ENCODE measurements around a stretch of chr4.

DNA sequence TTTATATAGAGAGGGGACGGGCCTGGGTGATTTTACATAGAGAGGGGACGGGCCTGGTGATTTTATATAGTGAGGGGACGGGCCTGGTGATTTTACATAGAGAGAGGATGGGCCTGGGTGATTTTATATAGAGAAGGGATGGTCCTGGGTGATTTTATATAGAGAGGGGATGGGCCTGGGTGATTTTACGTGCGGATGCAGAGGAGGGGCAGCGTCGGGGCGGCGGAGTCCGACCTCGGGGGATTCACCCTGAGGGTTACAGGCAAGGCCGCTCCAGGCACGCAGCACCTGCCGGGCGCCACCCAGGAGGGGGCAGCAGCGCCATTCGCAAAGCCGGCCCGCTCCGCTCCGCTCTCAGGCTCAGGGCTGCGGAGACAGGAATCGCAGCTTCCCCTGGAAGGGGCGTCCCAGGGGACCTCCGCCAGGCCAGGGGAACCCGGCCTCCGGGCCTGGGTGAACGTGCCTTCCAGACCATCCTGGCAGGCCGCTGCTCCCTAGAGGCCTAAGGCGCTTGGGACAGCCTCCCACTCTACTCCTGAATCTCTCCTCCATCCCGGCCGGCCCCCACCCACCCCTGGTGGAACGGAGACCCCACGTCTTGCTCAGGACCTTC lies 114.7 kb downstream of the SMIM20 start:
- PRO-cap, 2 experiments = no peak in any of the 2 experiments

GRCh38 chr4:26048528-26048980 lies 134.5 kb downstream of the SMIM20 start:
- PRO-cap, 2 experiments = no peak in any of the 2 experiments

DNA sequence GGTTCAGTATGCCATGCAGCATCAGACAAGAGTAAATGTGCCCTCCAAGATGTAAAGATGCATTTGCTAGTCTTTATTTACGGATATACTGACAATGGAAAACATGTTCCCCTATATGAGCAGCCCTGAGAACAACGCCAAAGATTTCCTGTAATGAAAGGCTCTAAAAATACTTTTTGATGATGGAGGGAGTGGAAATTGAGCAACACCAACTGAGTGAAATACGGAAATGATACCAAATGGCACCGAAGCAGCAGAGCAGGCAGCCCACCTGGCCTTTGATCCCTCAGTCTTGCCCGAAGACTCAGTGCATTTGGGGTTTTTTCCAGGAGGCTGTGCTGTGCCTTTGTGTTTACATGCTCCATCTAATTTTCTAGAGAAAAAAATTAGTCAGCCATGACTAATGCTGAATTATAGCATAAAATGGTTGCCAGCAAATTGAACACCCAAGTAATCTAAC lies 169.9 kb upstream of the RBPJ start:
- PRO-cap, 2 experiments = no peak in any of the 2 experiments

DNA sequence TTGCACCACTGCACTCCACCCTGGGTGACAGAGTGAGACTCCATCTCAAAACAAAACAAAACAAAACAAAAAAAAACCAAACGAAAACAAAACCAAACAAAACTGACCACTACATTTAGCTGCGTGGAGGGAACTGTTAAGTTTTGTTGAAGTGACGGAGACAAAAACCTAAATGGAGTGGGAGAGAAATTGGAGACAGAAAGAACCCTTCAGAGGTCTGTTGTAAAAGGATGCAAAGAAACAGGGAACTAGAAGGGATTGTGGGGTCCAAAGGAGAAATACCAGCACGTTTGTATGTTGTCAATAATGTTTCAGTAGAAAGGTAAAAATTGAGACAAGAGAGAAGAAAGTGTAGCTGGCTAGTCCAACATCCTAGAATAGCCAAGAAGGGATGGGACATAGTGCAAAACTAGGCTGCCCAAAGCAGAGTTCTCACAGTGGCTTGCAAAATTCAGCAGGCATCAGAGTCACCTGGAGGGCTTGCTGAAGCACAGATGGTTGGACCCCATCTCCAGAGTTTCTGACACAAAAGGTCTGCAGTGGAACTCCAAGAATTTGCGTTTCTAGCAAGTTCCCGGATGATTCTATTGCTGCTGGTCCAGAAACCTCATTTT lies 20.9 kb downstream of the RBPJ start:
- PRO-cap, 2 experiments = no peak in any of the 2 experiments

- PRO-cap, 2 experiments = no peak in any of the 2 experiments
These were observed 33.2 kb upstream of the STIM2 start for GRCh38 chr4:26827338-26827847.

GRCh38 chr4:26858447-26858979 lies 2.1 kb upstream of the STIM2 start:
- PRO-cap, 2 experiments = no peak in any of the 2 experiments

DNA sequence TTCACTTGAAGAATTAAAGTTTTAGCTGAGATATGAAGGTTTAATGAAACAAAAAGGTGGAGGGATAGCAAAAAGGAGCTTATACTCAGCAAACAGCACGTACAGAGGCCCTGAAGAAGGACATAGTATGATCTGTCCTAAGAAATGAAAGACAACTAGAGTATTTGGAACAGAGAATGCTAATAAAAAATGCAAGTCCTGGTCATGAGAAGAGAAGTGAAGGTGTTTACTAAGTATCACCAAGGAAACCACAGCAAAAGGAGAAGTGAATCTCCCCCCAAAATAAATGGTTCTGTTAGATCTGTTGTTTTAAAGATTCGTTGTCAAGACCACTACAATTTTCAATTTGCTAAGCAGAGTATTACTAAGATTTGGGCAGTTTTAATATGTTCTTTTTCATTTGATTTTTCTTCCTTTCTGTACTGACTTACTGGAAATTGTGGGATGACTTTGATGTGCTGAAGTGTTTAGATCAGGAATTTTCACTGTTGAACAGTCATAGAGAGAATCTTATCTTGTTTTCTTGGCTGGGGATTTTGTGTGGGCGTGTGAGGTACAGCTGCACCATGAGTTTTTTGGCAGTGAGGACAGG lies 132.0 kb downstream of the STIM2 start:
- PRO-cap, 2 experiments = no peak in any of the 2 experiments

GRCh38 chr4:27075609-27076129 lies 215.0 kb downstream of the STIM2 start:
- PRO-cap, 2 experiments = no peak in any of the 2 experiments

DNA sequence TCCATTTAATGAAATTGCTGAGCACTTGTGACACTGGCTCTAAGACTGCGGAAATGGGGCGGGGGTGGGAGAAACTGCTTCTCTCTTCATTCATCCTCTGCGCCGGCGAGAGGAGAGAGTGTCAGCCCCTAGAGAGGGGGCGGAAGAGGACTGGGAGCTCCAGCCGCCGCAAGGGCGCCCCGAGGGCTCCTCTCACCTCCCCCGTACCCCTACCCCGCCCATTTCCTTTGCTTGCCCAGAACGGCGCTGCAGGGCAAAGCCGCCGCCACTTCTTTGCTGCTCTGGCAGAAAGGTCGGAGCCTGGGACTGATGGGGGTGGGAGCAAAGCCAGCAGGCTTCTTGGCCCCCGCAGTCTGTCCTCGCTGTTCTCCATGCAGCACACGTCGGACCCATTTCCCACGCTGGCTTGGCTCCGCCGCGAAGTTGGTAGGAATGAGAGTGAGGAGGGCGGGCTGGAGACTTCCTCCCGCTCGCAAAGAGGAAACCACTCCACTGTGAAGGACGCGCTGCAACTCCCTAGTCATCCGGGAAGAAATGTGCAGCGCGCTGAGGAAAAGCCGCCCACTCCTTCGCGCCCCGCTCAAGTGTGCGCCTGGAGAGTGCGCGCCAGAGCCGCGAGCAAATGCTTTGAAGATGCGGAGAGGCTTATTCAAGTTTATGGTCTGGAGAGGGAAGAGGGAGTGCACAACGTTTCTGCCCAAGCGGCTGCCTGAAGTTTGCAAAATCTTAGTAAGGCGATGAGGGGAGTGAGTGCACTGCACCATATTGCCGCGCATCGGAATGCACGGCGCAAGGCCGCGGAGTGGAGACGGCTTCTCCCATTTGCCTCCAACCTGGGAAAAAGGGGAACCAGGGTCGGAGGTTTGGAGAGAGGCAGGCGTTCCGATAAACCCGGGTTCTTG lies 2.8 kb upstream of the PCDH7 start:
- PRO-cap, 2 experiments = peak in 1 of 2 experiments; most common plus-strand start position 121 of the sequence (in 1); most common minus-strand start position 194 of the sequence (in 1)

- PRO-cap, 2 experiments = peak in 1 of 2 experiments; most common plus-strand start chr4:33774414 (in 1)
These were observed 2470.0 kb downstream of the ARAP2 start for GRCh38 chr4:33774313-33774671.

DNA sequence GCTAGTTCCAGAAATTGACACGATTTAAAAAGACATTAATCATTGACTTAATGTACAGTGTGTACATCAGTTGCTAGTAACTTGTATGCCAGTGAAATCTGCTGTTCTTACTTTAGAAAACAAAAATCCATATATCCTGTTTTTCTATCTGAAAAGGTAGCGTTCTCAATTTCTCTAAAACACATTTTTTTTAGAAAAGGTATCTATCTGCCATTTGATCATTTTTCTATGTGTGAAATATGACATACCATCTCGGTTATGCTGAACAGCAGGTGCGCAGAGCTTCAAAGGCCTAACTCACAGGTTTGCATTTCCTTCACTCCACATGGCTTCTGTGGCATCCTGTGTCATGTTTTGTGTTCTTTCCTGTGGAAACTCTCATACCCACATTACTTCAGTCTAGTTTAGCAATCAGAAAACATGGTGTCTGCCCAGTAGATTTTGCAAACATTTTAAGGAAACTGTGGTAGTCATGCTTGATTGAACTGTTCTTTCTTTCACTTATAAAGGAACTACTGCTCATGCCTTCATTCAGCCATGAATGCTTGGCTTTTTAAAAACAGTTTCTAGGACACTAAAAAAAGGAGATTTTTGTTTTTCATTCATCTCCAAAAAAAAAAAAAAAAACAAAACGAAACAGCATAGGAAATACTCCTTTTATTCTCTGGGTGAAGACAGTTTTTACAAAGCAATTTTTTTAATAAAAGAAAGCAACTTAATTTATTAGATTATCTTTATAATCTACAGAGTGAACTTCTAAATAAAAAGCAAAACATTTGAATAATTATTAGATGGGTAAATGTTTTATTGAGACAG lies 11.3 kb upstream of the ARAP2 start:
- PRO-cap, 2 experiments = no peak in any of the 2 experiments

DNA sequence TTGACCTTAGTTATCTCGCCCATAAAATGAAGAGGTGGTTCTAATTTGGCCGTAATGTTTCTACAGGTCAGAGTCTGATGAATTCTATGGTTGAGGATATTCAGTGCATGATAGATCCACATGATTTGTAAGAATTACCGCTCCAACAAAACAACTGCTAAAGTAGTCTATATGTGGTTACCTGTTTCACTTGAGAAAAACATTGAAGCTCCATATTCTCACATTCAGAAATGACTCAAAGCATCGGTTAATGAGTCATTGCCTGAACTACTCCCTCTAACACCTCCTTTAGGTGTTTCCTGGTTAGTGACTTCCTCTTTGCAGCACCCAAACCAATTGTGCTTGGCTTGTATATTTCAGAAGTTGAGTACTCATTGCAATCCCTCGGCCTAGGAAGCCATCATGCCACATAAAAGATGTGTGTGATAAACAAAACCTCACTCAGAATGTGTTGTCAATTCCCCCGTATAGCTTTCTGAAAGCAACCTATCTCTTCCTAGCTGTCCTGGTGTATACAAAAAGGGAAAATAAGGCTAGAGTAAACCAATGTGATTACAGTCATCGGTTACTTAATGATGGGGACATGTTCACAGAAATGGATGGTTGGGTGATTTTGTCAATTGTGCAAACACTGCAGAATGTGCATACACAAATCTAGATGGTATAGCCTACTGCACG lies 4.8 kb downstream of the DTHD1 start:
- PRO-cap, 2 experiments = no peak in any of the 2 experiments

DNA sequence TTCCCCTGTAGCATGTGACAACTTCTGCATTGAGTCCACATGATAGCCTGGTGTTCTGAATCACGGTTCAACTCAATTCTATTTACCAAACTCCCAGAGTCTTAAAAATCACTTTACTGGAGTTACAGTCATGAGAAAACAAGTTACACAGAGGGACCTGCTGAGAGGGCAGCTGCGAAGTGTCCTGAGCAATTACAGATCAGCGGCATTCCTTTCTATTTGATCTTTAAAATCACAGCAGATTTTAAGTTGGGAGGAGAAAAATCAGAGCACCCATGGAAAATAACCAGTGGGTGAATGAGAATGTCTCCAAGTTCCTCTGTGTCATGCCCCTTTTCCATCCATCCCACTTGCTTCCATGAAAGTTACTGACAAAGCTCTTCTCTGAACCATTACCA lies 46.4 kb upstream of the NWD2 start:
- PRO-cap, 2 experiments = no peak in any of the 2 experiments

GRCh38 chr4:37462913-37463483 lies 9.3 kb downstream of the C4orf19 start:
- PRO-cap, 2 experiments = no peak in any of the 2 experiments

GRCh38 chr4:37463484-37463894 lies 9.8 kb downstream of the C4orf19 start:
- PRO-cap, 2 experiments = no peak in any of the 2 experiments

GRCh38 chr4:37685024-37685664 lies 1.0 kb downstream of the RELL1 start:
- PRO-cap, 2 experiments = no peak in any of the 2 experiments

DNA sequence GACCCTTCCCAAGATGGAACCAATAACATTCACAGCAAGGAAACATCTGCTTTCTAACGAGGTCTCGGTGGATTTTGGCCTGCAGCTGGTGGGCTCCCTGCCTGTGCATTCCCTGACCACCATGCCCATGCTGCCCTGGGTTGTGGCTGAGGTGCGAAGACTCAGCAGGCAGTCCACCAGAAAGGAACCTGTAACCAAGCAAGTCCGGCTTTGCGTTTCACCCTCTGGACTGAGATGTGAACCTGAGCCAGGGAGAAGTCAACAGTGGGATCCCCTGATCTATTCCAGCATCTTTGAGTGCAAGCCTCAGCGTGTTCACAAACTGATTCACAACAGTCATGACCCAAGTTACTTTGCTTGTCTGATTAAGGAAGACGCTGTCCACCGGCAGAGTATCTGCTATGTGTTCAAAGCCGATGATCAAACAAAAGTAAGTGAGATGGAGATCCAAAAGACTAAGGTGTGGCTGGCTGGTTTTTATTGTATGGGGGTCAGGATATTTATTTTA lies 11.3 kb downstream of the TBC1D1 start:
- PRO-cap, 2 experiments = no peak in any of the 2 experiments

DNA sequence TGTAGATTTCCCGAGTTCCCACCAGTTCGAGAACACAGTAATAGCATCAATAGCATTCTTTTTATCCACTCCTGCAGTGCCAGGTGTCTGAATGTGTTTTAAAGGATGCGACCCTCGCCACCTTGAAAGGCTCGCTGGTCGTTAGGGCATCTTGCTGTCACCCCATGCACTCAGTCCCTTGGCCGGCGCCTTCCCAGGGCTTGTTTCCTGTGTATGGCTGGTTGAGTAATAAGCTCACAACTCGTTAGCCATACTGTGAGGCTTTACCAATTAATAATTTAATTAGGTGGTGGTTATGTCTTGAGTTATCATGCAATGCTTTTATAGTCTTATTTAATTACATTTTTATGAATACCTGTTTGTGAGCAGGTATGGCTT lies 18.0 kb downstream of the PTTG2 start:
- PRO-cap, 2 experiments = no peak in any of the 2 experiments

DNA sequence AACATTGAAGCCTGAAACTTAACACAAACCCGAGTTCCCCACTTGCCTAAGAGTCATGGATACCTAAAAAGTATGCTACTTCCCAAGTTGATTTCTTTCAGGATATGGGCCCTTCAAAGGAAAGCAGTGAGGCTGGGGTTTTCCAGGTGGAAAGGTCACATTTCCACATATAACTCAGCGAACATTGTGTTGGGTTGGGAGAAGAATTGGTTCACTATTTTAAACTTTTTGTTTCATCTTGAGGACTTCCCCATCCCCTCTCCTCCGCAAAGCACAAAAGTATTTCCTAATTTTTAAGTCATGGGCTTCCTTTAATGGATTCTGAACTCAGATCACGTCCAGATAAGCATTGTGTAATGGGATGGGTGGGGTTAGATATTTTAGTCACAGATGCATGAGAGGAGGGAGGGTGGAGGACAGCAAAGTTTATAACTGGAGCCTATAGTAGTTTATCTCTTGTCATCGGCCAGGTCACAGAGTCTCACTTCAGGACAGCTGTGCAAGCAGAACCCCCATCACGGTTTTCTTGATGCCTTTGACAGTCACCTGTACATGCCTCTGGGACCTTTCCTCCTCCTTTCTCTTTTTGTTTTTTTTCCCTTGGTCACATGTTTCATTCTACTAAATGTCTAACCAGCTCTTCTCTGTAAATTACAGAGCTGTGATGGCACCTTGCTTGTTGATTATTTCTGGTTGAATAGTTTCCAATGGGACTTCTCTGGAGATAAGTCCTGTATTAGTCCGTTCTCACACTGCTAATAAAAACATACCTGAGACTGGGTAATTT lies 115.3 kb downstream of the PTTG2 start:
- PRO-cap, 2 experiments = peak in 2 of 2 experiments; most common plus-strand start position 459 of the sequence (in 2); most common minus-strand start position 77 of the sequence (in 1)

DNA sequence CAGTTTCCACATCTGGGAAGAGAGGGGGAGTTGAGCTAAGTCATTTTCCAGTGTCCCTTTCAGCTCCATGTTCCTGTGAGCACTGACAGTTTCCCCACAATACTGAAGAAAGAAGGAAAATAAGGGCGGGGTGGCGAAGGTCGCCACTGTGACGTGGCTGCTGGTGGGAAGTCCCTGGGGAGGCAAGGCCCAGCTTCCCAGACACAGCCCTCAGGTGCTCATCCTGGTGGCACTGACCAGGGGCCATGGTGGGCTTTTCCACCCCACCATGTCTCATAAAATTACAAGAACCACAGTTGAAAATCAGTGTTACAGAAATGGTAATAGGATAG lies 121.9 kb downstream of the PTTG2 start:
- PRO-cap, 2 experiments = peak in 1 of 2 experiments; most common minus-strand start position 84 of the sequence (in 1)

Data from heart right ventricle (tissue), 2 donors.